Retinal pigment epithelial cell (primary cell): ENCODE data around the gene VPS18.

GRCh38 chr15:40845148-40845394 is 1.2 kb downstream of the SPINT1 start:
- RRBS: no CpG with 5 or more reads among the region's 11 CpGs

GRCh38 chr15:40852656-40853756 is 9.2 kb downstream of the SPINT1 start:
- RRBS: no CpG with 5 or more reads among the region's 18 CpGs

GRCh38 chr15:40871721-40872308 is 2.2 kb downstream of the RHOV start:
- RRBS: no CpG with 5 or more reads among the region's 9 CpGs

- RRBS: 1% methylated on average over 14 of the region's 28 CpGs
These were observed at the start of gene VPS18 for GRCh38 chr15:40894281-40894599. Gene VPS18 (plus strand): TSS chr15:40894450.

- RRBS: no CpG with 5 or more reads among the region's 6 CpGs
These were observed 10.4 kb downstream of the VPS18 start for GRCh38 chr15:40904594-40905142.

DNA sequence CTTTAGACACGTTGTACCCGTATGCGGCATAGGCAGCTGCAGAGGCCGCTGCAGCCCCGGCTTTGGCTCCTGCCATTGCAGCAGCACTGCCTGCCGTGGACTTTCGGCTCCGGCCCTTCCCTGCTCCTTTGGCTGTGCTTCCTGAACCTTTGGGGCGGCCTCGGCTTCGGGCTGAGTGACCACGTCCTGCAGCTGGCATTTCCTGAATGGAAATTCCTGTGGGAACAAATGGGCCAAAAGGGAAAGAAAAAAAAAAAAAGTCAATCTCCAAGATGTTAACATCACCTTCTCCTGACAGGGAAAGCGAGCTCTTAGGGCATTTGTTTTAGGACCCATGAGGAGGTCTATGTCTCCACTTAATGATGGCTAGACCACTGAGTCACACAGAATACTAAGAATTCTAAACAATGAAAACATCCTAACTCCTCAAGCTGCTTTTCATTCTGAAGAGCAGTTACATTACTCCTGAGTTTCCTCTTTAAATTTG is 29.6 kb downstream of the CHAC1 start:
- RRBS: 78% methylated on average over 4 of the region's 13 CpGs

- RRBS: no CpG with 5 or more reads among the region's 9 CpGs
These were observed 44.3 kb downstream of the INO80 start for GRCh38 chr15:41071654-41072226.

GRCh38 chr15:41074078-41074815 is 41.8 kb downstream of the INO80 start:
- RRBS: no CpG with 5 or more reads among the region's 9 CpGs

- RRBS: no CpG with 5 or more reads among the region's 6 CpGs
These were observed 780 bp upstream of the INO80 start for GRCh38 chr15:41116908-41117211.

GRCh38 chr15:41282861-41283431 is 49.4 kb downstream of the OIP5 start:
- RRBS: no CpG with 5 or more reads among the region's 9 CpGs

GRCh38 chr15:41417888-41418360 is 1.0 kb downstream of the RTF1 start:
- RRBS: no CpG with 5 or more reads among the region's 4 CpGs

DNA sequence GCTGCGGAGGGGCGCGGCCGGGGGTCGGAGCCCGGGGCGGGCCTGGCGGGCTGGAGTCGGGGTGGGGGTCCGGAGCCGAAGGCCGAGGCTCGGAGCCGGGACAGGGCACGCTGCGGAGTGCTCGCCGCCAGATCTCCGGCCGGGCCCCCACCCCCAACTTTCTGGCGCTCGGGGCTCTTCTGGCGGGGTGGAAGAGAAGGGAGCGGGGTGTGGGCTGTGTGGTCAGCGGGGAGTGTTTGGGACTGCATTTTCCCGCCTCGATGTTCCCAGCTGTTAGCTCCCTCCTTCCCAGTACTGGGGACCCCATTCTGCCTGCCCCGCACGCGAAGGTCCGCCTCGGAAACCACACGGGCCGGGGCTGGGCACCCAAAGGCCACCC is 395 bp downstream of the TYRO3 start:
- RRBS: 1% methylated on average over 11 of the region's 34 CpGs

GRCh38 chr15:41877925-41878433 is 15.9 kb downstream of the SPTBN5 start:
- RRBS: no CpG with 5 or more reads among the region's 12 CpGs

GRCh38 chr15:41899958-41900505 is 6.2 kb upstream of the SPTBN5 start:
- RRBS: no CpG with 5 or more reads among the region's 4 CpGs

- RRBS: no CpG with 5 or more reads among the region's 25 CpGs
These were observed 25.5 kb upstream of the SPTBN5 start for GRCh38 chr15:41919311-41919848.

DNA sequence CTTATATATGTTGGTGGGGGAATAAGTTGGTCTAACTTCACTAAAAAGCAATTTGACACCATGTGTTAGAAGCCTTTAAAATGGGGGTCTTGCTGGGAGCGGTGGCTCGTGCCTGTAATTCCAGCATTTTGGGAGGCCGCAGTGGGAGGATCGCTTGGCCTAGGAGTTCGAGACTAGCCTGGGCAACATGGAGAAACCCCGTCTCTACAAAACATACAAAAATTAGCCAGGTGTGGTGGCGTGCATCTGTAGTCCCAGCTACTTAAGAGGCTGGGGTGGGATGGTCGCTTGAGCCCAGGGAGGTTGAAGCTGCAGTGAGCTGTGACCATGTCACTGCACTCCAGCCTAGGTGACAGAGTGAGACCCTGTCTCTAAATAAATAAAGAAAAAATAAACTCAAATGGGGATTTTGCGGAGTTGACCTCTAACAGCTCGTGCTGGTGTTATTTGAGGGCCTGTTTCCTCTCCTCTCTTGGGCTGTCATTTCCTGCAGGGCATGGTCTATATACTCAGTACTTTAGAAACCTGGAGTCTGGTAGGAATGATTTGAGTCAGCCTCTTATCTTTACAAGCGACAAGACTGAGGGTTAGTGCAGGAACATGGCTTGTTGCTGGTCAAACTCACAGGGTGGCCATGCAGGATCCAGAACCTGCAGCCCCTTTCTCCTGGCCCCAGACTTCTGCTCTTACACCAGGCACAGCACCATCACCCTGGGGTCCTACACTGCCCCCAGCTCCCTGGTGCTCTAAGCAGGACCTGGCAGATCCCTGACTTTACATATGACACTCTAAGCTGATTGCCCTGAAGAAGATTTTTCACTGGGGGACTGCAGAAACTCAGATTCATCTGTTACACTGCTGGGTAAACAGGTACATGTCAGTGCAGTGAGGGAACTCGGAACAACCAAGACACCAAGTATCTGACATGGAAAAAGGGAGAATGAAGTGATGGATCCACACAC is 15.1 kb downstream of the EHD4 start:
- RRBS: no CpG with 5 or more reads among the region's 12 CpGs

DNA sequence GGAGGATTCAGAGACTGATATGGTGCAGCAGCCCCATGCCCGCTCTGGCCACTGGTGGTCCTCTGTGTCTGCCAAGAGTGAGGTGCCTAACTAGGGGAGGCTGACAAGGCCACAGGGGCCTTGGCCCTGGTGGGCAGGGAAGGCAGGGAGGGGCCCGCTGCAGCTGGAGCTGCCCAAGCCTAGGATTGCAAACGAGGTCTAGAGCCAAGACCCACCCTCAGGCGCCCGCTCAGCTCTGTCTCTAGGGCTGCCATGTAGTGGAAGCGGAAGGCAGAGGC is 11.4 kb downstream of the PLA2G4D start:
- RRBS: no CpG with 5 or more reads among the region's 6 CpGs

- RRBS: no CpG with 5 or more reads among the region's 8 CpGs
These were observed 51.4 kb downstream of the CAPN3 start for GRCh38 chr15:42410700-42411063.

DNA sequence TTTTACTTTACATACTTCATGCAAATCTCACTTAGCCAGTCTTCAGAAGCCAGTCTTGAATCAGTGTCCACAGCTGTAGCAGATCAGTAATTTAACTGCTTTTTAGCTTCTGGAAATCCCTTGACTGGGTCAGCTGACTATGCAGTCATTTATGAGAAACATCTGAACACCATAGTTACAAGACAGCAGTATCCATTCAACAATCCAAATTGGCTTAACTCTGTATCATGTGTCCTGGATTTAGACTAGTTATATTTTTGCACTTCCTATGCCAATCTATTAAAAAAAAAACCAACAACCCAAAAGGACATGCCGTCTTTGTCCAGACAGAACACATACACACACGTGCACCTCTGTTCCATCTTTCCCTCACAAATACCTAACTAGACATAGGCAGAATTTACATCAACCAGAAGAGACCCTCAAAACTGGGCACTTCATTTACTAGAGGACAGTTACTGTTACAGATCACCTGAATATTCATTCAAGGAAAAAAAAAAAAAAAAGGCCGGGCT is 33.0 kb downstream of the ZNF106 start:
- RRBS: no CpG with 5 or more reads among the region's 3 CpGs

DNA sequence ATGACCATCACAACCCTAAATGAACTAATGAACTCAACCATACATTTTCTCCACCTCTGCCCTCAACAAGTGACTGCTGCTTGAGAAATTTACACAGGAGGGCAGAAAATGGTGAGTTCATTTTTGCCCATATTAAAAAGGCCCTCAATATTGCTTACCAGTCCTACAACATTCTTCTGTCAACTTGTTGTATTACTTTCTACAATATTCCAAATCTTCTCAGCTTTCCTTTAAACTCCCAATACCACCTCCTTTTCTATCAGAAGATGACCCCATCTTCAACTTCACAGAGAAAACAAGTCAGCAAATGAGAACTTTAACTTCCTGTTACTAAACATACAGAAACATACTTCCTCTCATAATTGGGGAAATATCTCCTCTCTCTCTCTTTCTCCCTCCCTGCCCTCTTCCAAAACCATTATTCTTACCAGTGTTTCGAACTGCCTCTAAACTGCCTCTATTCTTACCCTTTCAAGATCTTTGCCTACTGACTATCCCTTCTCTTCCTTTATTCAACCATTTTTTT is 1.8 kb upstream of the SNAP23 start:
- RRBS: no CpG with 5 or more reads among the region's 1 CpG